Helper T cell (primary cell): ENCODE data around the gene SPRY3.

DNA sequence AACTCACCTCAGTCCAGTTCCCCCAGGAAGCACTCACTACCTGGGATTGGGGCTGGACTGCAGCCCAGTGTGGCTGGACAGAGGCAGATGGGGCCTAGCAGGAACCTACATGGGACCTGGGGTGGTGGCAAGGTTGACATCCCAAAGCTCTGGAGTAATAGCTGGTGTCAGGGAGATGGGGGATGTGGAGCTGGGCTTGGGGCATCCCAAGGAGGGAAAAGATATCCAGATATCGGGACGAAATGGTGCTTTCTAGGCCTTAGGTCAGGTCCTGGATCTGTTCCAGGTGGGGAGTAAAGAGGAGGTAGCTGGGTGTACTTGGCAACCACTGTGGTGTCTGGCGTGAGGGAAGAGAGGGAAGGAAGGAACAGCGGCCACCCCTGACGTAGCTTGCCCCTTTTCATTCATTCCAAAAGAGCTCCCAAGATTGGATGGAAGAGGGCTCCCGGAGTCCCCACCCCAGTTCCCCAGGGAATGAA, 4.4 kb downstream of the EMD start:
- PRO-cap, 2 experiments: no peak in any of the 2 experiments

DNA sequence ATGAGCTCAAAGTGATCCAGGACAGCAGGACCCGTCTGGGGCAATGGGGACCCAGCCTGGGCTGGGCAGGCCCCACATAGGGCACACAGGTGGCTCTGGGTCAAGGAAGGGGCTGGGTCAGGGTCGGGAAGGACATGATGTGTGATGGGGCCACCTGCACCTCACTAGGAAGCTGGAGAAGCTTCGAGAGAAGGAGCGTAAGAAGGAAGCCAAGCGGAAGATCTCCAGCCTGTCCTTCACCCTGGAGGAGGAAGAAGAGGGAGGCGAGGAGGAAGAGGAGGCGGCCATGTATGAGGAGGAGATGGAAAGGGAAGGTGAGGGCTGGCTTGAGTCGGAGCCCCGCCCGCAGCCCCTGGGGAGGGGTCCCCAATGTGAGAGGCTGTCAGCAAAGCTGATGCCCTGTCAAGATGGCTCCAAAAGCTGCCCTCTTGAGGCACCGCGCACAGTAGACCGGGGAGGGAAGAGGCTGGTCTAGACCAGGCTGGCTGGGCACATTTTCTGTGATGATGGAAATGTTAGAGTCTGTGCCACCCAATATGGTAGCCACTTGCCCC, 2.4 kb downstream of the FAM50A start:
- PRO-cap, 2 experiments: no peak in any of the 2 experiments

- PRO-cap, 2 experiments: no peak in any of the 2 experiments
These were observed 1.8 kb downstream of the UBL4A start for GRCh38 chrX:154484475-154485246.

DNA sequence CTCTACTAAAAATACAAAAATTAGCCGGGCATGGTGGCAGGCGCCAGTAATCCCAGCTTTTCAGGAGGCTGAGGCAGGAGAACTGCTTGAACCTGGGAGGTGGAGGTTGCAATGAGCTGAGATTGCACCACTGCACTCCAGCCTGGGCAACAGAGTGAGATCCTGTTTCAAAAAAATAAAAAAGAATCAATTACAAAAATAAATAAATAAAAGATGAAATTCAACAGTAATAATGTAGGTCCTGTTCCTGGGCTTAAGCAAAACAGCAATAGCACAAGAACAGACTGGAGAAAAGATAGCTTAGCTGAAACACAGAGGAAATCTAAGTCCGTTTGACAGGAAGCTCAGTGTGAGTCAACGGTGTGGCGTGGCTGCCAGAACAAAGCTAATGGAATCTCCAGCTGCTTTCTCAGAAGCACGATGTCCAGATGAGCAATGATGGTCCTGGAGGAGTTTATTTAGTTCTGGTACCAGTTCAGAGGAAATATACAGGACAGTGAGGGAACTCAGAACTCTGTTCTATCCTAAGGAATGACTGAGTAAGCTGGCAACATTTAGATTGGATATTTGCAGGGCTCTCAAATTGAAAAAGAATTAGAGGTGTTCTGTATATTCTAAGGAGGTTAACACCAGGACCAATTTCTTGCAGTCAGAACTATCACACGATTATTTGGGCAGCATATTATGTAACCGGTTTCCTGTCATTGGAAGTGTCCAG, 12.9 kb downstream of the GAB3 start:
- PRO-cap, 2 experiments: no peak in any of the 2 experiments

GRCh38 chrX:154762395-154762685, 324 bp upstream of the DKC1 start:
- PRO-cap, 2 experiments: peak in 2 of 2 experiments; most common minus-strand start chrX:154762496 (in 2)

DNA sequence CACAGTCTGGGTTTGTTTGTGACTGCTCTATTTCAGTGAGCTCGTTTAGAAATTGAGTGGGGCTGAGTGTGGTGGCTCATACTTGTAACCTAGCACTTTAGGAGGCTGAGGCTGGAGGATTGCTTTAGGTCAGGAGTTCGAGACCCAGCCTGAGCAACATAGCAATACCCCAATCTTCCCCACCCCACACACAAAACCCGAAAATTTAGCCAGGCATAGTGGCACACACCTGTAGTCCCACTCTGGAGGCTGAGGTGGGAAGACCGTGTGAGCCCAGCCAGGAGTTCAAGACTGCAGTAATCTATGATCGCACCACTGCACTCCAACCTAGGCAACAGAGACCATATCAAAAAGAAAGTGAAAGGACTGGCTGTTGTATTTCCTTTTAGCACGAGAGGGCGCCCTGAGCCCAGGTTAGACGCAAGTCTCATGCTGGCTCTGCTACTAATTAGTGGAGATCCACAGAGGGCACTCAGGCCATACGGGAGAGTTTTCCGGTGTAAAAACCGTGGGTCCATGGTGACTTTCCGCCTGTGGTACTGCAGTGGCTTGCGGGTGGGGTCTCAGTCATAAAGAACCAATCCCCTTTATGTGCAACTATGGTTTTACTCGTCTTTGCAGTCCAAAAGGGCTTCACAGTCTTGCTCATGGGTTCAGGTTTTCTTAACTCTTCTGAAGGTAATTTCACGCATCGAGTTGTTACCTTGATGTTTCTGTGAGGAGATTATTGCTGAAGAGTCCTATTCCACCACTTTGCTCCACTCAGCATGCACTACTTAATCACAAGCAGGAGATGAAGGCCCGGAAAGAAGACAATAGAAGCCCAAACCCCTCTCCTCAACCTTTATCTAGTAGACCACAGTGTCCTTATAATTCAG, 41.7 kb downstream of the F8 start:
- PRO-cap, 2 experiments: peak in 2 of 2 experiments; most common plus-strand start position 625 of the sequence (in 1); most common minus-strand start position 305 of the sequence (in 1)

- PRO-cap, 2 experiments: no peak in any of the 2 experiments
These were observed 2.8 kb downstream of the CMC4 start for GRCh38 chrX:155068037-155068544.

DNA sequence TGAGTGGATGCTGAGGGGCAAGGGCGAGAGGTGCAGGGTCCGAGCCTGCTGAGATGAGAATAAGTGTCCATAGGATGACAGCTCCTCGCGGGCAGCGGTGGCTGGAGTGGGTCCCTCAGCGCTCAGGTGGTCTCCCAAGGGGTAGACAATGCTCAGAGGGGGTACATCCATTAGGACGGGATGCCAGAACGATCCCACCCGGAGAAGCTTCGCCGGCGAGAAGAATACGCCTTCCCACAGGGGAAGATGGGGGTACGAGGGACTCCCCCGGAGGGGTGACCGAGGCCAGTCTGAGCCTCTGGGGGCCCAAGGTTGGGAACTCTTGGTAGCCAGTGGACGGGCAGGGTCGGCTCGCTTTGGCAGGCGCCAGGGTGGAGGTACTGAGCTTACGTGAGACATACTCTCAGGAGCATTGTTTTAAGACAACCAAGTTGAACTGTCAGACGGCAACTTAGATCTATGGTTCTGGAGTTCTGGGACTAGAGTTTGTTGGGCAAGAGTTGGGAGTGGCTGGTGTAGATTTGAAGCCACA, 15.8 kb downstream of the BRCC3 start:
- PRO-cap, 2 experiments: no peak in any of the 2 experiments

DNA sequence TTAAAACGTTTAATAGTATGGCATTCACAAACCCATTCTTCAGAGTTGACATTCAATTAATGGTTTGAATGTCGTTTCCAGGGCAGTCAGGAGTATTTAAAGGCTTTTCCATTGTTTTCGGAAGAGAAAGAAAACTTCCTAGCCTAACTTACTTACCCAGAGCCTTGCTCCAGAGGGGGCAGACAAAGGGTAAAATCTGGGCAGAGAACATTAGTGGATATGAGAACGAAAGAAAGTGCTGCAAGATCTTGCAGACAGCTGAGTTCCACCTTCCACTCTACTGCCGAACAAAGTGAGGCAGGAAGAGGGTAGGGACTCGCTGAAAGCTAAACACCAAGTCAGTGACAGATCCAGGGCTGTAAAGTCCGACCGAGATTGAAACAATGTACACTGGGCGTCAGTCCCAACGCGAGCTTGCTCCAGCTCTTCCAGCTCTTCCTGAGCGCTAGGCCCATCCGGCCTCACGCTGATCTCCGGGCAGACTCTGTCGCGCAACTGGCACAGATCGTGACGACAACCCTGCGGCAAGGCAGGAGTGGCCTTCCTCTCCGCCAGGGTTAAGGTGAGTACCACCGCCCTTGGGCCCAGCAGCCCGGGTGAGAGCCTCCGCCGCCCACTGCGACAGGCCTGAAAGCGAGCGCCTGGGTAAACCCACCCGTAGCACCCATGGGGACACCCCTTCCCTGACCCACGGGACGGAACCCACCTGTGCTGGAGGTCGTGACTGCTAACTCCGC, at the start of gene SPRY3:
SPRY3 (plus strand) TSS at position 501 of the 737 bp plus-strand sequence.
- PRO-cap, 2 experiments: peak in 2 of 2 experiments; most common plus-strand start position 275 of the sequence (in 2); most common minus-strand start position 294 of the sequence (in 2)

GRCh38 chrX:155967123-155967383, 30.4 kb upstream of the IL9R start:
- PRO-cap, 2 experiments: no peak in any of the 2 experiments